ENCODE results near the genes DEUP1, TAF1D and C11orf97.

GRCh38 chr11:87368813-87369363 lies 331.2 kb downstream of the TMEM135 start:
- PRO-cap, result no peak

DNA sequence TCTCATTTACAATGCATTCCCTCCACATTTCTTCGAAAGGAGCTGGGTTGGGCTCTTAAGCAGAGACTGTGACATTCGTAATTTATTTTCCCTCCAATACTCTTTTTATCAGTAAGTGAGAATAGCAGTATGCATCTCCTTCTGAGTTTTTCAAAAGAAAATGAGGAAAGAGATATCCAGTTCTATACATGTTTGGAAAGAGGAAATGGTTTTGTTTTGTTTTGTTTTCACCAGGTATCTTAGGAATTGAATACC lies 74.1 kb downstream of the NOX4 start:
- PRO-cap, result no peak

GRCh38 chr11:90250935-90251473 lies 28.2 kb upstream of the CHORDC1 start:
- PRO-cap, result no peak

- PRO-cap, result no peak
Measured at GRCh38 chr11:92085217-92085624, 139.4 kb upstream of the FAT3 start.

- PRO-cap, result bidirectional peak, plus-strand start at chr11:92766061, minus-strand start at chr11:92766006; unidirectional peak, plus-strand start at chr11:92766061
Measured at GRCh38 chr11:92765733-92766637, 203.5 kb upstream of the MTNR1B start.

DNA sequence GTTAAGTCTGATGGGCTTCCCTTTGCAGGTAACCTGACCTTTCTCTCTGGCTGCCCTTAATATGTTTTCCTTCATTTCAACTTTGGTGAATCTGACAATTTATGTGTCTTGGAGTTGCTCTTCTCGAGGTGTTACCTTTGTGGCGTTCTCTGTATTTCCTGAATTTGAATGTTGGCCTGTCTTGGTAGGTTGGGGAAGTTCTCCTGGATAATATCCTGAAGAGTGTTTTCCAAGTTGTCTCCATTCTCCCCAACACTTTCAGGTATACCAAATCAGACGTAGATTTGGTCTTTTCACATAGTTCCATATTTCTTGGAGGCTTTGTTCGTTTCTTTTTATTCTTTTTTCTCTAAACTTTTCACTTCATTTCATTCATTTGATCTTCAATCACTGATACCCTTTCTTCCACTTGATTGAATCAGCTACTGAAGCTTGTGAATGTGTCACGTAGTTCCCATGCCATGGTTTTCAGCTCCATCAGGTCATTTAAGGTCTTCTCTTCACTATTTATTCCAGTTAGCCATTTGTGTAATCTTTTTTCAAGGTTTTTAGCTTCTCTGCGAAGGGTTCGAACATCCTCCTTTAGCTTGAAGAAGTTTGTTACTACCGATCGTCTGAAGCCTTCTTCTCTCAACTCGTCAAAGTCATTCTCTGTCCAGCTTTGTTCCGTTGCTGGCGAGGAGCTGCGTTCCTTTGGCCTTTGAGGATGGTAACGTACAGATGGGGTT lies 20.8 kb downstream of the SLC36A4 start:
- PRO-cap, result no peak

DNA sequence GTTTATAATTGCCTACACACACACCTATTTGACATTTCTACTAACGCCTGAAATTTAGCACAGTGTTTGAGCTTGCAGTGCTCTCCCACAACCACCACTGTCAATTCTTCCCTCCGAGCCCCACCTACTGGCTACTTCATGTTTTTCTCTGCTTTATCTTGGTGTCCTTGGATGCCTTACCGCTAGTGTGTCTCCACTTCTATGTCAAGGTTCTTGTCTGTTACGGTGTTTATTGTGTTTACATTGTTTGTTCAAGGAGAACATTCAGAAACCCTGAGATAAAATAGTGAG lies 39.0 kb upstream of the SLC36A4 start:
- PRO-cap, result no peak

GRCh38 chr11:93330242-93331092 lies at the start of gene DEUP1:
TSS of gene DEUP1 (plus strand) at chr11:93330742.
- PRO-cap, result no peak

DNA sequence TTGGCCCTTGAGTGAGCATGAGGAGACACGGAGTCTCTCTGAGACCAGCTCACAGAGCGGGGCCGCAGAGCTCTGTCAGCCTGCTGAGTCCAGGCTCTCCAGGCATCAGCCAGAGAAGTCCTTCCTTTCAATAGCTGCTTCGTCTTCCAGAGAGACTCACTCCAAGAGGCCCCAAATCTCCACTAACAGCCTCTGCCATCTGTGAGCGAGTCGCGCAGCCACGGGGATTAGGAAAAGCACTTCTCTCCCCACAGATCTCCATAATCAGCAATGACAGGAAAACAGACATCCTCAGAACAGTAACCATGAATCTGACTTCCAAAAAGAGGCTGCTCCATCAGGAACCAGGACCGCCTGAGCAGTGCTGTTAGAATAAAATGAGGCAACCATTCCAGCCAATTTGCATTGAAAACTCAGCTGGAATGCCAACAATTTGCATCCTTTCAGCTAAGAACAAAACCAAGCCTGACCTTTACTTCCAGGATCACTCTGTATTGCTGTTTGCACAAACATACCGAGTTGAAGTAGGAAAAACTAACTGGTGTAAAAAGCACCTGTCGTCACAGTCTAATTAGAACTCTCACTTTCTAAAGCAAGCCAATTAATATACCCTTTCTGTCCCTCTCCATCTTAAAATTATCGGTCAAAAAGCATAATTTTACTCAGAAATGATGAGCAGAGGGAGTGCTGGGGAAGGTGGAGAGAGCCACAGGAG lies 65.4 kb downstream of the SMCO4 start:
- PRO-cap, result no peak

DNA sequence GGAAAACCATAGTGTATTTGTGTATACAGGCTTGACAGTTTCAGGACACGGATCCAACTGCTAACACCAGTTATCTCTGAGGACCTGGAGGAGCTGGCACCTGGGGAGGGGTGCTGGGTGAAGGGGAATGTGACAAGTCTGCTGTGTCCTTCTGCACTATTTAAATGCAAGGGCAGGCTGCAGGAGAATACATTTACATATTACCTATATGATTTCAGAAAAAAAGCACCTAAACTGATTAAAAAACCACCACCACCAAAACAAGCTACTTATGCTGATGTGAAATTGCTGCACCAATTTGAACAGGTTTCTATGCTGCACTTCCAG lies 6.7 kb downstream of the SMCO4 start:
- PRO-cap, result no peak

DNA sequence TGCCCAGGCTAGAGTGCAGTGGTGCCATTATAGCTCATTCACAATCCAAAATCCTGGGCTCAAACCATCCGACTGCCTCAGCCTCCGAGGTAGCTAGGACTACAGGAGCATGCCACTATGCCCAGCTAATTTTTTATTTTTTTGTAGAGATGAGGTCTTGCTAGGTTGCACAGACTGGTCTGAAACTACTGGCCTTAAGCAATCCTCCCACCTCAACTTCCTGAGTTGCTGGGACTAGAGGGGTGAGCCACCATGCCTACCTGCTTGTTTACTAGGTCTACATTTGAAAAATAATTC lies 22.0 kb downstream of the TAF1D start:
- PRO-cap, result no peak

DNA sequence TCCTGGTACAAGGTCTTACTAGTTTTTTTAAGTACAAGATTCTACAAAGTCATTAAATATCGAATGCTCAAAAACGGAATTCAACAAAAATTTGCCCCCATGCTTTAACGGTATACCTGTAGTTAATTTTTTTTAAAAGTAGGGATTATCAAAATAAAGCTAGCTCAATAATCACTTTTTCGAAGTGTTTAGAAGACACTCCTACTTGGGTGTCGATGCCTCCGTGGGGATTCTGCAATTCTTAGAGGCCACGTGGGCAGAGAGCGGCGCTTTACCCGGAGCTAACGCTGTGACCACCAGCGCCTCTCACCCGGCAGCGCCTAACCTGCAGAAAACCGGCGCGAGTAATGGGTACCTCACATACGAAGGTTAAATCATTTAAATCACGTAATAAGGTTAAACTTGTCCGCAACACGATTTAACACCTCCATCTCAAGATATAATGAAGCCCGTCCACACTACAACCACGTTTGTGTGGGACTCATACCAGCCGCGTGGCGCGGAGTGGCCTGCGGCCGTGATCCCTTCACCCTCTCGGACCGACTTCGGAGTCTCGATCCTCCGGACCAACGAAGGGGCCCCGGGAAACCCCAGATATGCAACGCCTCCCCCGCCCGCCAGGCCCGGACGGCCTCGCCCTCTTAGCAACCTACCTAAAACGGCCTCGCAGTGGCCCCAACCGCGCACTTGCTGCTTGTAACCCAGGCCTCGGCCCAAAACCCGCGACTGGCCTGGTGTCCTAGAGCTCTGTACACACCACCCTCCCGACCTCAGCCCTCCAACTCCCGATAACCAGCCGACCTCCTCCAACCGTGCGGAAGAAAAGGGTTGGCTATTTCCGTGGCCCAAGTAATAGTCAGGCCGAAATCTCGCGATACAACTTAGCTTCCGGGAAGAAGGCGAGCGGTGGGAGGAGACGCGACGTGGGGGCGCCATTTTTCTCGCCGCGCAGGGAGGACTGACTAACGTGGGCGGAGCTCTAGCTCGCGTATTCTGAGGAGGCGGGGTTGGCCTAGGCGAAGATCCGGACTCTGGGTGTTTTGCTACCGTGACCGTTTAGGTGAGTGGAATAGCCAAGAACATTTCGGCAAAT lies at the start of gene TAF1D:
TAF1D (minus strand) TSS at position 827 of the 1,093 bp plus-strand sequence.
- PRO-cap, result bidirectional peak, plus-strand start at position 323 of the sequence, minus-strand start at position 337 of the sequence; bidirectional peak, plus-strand start at position 994 of the sequence, minus-strand start at position 826 of the sequence

GRCh38 chr11:93774473-93774996 lies 9.5 kb upstream of the MED17 start:
- PRO-cap, result no peak

DNA sequence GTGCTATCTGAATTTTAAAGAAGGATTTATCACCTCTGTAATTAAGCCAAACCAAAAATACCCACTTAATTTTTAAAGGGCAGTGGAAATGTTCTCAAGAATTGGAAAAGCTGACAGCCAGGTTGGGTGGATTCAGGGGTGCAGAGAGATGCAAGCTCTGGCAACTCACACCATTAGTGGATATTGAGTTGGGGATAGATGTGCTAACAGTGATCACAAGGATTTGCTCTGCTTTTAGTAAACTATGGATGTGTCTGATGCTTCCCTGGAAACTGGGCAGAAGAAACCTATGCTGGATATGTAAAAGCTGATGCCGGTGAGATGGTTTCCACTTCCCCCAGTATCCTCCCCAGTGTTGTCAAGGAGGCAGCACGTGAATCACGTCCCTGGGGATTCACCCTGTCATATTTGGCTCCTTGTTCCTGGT lies 33.0 kb downstream of the MED17 start:
- PRO-cap, result no peak

DNA sequence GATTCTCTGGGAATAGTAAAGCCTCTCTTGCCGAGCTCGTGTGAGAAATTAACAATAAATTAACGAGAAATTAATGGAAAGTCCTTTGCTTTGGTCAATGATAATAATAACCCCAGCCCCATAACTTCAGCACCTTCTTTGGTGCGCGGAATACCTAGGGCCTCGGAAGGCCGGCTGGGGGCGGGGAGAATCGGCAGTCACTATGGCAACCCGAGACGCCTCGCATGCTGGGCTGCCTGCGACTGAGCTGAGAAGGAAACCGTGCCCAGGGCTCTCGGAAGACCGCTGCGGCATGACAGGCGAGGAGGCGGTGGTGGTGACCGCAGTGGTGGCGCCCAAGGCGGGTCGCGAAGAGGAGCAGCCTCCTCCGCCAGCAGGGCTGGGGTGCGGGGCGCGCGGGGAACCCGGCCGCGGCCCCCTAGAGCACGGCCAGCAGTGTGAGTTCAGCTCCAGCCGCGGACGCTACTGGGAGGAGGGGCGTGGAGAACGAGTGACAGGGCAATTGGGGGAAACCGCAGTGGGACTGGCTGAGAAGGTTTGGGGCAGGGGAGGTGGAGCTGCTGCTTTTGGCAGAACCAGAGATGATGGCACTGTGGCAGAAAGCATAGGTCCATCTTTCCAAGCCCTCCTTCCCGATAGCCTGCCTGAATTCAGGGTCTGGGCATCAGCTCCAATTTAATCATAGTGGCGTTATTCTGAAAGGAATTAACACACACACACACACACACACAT lies at the start of gene C11orf97:
C11orf97 (plus strand) TSS at position 225 of the 732 bp plus-strand sequence.
- PRO-cap, result no peak

- PRO-cap, result no peak
Measured at GRCh38 chr11:94544731-94545952, 1.4 kb downstream of the FUT4 start.

- PRO-cap, result no peak
Measured at GRCh38 chr11:94629795-94630126, 62.6 kb downstream of the PIWIL4 start.

- PRO-cap, result no peak
Measured at GRCh38 chr11:94814162-94814766, 46.1 kb downstream of the AMOTL1 start.

- PRO-cap, result no peak
Measured at GRCh38 chr11:94880337-94880977, 92.9 kb downstream of the CWC15 start.

GRCh38 chr11:94925328-94925764 lies 48.0 kb downstream of the CWC15 start:
- PRO-cap, result no peak